Subcutaneous preadipocyte (primary cell): ENCODE measurements around a stretch of chr11.

- CAGE, long polyA plus RNA, result no peak
These were observed 81.8 kb downstream of the ETS1 start for GRCh38 chr11:128505316-128506174.

DNA sequence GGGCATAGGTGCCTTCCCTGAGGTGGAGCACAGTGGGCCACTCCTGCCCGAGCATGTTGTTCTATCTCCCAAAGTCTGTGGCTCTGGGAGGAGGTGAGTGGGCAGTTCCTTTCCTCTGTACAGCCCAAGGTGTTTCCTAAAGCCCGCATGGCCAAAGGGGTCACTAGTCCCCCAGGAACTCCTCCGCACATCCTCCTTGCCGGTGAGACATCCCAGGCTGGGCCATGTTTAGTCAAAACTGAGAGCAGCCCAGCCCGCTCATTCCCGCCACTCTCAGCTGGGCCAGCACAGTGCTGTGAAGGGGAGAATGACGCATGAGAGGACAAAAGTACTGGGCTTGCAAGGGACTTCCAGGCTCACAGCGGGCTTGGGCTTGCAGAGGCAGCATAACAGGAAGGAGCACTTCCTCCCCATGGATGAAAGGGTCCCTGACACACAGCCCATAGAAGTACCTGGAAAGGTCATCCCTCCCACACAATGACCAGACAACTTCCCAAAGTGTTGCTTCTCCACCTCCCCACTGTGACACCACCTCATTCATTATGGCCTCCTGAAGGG, 19.2 kb downstream of the ETS1 start:
- CAGE, long polyA plus RNA, result no peak

DNA sequence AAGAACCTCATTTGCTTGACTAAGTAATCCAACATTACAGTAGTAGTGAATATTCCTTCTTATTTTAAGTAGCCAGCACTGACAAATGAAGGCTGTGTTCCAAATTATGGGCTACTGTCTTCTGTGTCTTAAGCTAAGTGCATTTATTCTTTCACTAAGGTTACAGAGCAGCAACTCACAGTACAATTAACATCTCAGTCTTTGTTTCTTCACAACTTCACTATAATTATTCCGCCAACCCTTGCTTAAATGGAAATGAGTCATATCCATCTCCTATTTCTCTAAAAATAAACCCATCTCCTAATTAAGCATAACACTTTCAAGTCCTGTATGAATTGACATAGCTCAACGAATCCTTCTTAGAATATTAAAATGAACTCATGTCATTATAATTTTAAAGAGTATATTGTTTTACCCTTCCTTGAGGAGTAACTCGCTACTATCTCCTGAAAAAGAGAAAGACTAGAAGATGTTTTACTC, 6.7 kb downstream of the ETS1 start:
- CAGE, long polyA plus RNA, result no peak

GRCh38 chr11:128592283-128592925, 5.0 kb upstream of the ETS1 start:
- CAGE, long polyA plus RNA, result no peak

- CAGE, long polyA plus RNA, result no peak
These were observed 3.2 kb downstream of the FLI1 start for GRCh38 chr11:128696783-128697712.

- CAGE, long polyA plus RNA, result no peak
These were observed 40.6 kb downstream of the FLI1 start for GRCh38 chr11:128734379-128735011.

GRCh38 chr11:128835639-128836119, 31.4 kb downstream of the KCNJ1 start:
- CAGE, long polyA plus RNA, result no peak

- CAGE, long polyA plus RNA, result no peak
These were observed 2.5 kb downstream of the KCNJ5 start for GRCh38 chr11:128893411-128894215.

GRCh38 chr11:128903130-128903629, 12.0 kb downstream of the KCNJ5 start:
- CAGE, long polyA plus RNA, result no peak

DNA sequence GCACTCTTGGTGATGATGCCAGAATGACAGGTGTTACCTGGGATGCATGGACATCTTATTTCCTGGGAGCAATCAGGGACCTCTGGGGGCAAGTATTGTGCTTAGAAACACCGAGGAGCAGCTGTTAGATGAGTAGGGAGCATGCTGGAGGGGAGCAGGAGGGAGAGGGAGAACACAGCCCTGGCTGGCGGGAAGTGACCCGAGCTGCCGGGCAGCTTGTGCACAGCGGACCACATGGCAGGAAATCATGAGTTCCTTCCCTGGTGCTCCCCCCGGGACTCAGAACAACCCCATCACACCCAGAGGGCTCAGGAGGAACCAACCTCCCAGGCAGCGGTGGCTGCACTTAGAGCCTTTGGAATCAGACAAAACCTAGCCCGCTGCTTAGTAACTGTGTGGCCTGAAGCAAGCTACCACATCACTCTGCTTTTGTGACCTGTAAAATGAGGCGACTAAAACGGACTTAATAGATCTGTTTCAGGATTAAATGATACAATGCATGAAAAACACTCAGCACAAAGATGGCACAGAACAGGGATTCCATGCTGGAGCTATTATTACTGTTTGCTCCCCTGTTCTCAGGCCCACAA, 12.6 kb downstream of the KCNJ5 start:
- CAGE, long polyA plus RNA, result no peak

- CAGE, long polyA plus RNA, result no peak
These were observed 6.0 kb downstream of the TP53AIP1 start for GRCh38 chr11:128936556-128937144.

DNA sequence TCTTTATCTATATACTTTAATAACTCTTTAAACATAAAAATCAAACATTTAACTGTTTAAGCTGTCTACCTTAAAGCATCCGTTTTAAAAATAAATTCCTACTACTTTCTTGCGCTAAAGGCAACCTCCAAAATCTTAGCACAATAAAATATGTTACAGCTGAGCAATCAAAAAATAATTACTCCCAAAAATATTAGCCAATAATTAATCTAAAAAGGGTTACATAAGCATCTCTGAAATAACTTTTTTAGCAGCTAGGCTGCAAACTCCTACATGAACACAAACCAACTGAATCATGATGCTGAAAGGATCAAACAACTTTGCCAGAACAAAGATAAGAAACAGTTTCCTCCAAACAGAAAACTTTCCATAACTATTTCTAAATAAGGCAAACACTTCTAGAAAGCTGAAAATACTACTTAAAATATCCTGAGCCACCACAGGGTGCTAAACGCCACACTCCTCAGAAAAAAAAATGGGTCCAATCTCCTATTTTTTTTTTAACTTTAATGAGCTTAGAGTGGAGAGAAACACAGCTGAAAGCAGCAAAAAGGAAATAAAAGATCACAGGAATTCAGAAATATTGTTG, 68.6 kb upstream of the ARHGAP32 start:
- CAGE, long polyA plus RNA, result no peak

DNA sequence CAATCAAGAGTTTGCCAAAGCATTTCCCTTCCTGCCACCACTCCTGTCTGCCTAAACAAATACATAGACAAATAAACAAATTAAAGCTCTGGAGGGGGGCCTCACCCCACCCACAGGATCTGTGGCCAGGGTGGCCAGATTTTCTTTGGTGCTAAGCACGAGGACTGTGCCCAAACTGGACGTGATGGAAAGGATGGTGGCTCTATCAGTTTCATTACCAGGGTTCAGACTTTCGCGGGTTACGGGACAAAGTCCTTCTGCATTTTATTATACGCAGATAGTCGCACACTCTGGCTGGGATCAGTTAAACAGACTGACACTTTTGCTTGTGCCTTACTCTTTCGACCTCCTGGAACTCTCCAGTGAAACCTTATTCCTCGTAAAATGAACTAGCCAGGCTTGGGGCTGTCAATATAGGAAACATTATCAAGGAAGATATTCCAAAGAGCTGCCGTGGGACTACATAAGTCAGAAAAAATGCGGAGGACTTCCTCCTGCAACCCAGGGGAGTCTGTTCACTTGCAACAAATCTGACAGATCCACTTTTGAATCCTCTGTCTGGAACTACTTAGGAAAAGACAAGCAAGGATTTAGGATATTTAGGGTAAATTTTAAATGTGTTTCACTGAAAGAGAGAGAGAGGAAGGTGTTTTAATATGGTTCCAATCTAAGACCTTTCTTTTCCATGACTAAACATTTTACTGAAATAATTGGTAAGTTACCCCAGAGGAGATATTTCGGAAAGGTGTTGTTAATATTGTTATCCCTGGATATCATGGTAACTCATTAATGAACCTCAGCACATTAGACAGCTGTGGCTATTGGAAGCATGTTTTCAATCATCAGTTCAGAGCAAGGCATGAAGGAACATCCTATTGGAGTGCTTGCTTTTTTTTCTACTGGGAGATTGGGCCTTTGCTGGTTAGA, 11.4 kb downstream of the BARX2 start:
- CAGE, long polyA plus RNA, result no peak

- CAGE, long polyA plus RNA, result no peak
These were observed 111.7 kb upstream of the TMEM45B start for GRCh38 chr11:129703863-129704466.

GRCh38 chr11:129828215-129828854, 12.7 kb downstream of the TMEM45B start:
- CAGE, long polyA plus RNA, result no peak

DNA sequence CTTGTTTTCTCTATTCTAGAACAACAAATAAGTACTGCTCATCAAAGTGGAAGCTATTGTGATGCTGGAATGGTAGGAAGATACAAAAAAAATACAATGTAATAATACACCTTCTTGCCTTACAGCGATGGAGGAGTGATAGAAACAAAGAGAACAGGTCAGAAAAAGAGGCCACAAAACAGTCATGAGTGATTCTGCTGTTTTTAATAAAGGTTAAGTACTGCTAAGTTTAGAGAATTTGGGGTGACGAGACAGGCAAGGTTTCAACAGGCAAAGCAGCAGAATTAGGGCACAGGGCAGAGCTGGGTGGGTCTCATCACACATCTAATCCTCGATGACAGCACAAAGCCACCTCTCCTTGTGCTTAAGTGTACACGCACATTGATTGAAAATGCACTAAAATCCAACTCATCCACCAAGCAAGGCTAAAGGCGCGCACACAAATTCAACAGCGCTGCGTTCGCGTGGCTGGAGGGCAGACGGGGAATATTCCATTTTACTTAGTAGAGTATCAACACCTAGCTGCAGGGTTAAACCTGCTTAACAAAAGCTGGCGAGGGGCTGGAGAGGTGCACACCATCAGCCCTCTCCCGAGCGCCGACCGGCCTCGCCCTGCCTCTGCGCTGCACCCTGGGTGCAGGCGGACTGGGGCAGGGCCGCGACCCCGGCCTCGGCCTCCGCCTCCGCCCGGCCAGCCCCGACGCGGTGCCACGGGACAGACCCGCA, 1.3 kb downstream of the PRDM10 start:
- CAGE, long polyA plus RNA, result no peak

DNA sequence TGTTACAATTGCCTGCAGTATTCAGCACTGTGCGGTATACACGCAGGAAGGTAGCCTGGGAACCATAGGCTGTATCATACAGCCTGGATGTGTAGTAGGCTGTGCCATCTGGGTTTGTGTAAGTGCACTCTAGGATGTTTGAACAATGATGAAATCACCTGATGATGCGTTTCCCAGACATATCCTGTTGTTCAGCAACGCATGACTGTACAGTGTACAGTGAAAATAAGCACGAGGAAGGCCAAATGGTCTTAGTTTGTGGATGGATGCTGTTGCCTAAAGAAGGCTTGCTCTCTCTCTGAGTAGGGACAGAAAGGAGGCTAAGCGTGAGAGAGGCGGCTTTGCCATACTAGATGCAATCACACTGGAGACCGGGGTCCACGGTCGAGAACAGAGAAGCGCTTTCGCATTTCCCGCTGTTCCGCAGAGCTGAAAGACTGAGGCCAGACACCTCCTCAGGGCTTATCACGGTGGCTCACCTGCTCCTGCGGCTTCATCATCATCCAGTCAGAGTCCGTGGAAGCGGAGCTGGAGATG, 27.6 kb upstream of the APLP2 start:
- CAGE, long polyA plus RNA, result no peak

- CAGE, long polyA plus RNA, result no peak
These were observed 7.7 kb upstream of the APLP2 start for GRCh38 chr11:130061938-130062359.

GRCh38 chr11:130071351-130071733, 1.6 kb downstream of the APLP2 start:
- CAGE, long polyA plus RNA, result no peak

DNA sequence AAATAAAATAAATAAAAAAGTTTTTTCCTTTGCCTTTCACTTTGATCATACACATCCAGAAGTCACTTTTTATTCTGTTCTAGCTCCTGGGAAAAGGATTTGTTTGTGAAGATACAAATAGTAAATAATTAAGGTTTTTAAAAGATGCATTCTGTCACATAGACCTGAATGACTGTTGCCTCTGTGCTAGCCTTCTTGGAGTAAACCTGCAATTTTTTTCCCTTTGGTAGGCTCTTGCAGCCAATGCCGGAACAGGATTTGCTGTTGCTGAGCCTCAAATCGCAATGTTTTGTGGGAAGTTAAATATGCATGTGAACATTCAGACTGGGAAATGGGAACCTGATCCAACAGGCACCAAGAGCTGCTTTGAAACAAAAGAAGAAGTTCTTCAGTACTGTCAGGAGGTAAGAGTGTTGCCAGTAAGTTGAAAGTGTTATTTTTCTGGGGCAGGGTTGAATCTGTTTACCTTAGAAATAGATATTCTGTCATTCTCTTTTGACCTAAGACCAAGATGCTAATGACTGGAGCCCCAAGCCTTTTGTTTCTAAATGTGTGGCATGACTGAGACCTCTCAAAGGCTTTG, 39.6 kb downstream of the APLP2 start:
- CAGE, long polyA plus RNA, result no peak